ENCODE measurements around the gene SEMA7A.

DNA sequence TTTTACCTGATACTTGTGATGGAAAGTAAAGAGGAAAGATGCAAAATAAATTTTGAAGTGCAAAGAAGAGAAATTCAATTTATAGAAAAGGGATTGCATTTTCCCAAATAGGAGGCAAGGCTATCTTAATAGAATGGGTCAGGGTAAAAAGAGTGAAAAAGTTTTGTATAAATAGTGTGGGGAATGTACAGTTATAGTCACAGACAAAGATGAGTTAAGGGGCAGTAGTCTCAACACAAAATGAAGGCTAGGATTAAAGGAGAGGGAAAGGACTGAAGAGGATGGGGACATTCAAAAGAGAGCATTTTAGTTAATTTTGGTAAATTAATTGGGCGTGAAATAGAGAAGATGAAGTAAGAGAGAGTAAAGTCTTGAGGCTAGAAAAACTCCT lies 36.2 kb downstream of the NEO1 start:
- RRBS, result no CpG with 5 or more reads among the region's 1 CpG

GRCh38 chr15:73596068-73596690 lies 37.0 kb downstream of the NPTN start:
- RRBS, result no CpG with 5 or more reads among the region's 2 CpGs

DNA sequence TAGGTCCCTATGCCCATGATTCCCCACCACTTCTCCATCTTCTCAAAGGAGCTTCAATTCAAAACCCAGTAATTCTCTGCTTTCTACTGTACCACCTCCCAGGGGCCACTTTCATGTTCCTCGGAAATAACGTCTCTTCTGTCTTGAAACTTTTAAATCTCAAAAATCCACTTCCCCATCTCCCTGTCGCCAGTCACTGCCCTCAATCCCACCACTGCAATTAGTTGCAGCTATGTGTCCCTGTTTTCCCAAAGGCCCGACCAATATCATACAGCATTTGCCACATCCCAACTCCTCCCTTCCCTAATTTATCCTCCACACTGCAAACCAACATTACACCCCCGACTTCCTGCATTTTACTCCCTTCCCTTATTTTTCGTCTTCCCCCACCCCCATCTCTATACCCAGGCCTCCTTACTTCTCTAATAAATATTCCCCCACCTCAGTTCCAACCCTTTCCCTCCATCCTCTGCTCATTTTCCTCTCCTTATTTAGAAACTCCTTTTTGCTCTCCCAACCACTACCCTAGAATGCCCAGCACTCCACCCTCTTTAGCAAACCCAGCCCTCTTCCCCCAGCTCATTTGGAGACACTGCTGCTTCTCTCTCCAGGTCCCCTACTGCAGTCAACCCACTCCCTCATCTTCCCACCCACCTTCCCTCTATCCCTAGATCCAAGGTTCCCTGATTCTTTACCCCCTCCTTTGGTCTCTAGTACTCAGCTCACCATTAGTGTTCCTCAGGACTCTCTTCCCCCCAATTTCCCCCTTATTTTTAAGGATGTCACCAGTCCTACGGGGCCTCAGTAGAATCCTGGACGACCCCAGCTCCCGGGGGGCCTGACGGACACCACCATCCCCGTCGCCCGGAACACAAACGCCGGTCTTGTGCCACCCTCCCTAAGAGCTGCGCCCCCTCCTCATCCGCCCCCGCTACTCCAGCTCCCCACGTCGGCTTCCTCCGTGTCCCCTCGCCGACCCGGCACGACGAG lies 1.0 kb downstream of the NPTN start:
- RRBS, result under 1% methylated on average over 10 of the region's 26 CpGs

DNA sequence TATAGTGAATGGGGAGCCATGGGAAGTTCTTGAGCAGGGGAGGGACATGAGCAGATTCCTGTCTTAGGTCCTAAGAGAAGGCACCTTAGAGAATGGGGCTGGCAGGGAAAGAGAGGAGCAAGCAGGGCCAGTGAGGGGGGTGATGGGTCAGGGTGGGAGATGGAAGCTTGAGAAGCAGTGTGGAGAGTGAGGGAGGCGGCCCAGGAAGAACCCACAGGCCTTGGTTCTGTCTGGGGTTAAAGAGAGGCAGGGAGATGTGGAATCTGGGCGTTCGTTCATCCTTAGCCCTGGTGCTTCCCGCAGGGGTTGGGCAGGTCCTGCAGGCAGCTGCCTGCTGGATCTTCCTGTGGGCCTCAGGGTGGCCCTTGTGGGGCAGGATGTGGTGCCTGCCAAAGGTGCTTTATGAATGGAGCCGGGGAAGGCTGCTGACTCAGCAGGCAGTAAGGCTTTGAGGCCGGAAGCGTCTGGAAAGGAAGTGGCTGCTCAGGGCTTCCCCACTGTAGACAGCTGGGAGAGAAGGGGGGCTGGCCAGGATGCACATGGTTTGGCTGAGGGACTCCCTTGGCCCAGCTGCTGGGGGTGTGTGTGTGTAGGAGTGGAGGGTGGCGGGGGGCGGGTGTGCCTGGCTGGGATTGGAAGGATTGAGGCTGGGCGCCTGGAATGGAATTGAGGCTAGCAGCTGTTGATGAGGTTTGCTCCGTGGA lies 12.7 kb downstream of the CD276 start:
- RRBS, result no CpG with 5 or more reads among the region's 11 CpGs

DNA sequence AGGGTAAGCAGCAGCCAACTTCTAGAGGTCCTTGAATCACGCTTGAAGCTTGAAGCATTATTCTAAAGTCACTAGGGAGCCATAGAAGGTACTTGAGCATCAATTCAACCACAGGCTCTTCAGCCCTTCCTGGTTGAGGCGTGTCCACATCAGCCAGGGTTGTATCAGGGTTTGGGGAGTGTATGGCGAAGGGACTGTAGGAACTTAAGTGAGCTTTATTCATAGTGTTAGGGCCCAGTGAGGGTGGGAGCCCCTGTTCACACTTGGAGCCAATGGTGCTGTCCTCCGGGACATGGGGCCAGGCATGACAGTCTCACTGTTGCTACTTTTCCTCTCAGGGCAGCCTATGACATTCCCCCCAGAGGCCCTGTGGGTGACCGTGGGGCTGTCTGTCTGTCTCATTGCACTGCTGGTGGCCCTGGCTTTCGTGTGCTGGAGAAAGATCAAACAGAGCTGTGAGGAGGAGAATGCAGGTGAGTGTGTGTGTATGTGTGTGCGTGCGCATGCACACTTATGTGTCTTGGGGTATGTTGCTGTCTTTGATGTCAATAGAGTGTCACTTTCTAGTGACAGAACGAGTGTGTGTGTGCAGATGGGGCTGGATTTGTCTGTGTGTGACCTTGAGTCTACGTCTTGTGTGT lies 23.9 kb downstream of the CD276 start:
- RRBS, result no CpG with 5 or more reads among the region's 10 CpGs

DNA sequence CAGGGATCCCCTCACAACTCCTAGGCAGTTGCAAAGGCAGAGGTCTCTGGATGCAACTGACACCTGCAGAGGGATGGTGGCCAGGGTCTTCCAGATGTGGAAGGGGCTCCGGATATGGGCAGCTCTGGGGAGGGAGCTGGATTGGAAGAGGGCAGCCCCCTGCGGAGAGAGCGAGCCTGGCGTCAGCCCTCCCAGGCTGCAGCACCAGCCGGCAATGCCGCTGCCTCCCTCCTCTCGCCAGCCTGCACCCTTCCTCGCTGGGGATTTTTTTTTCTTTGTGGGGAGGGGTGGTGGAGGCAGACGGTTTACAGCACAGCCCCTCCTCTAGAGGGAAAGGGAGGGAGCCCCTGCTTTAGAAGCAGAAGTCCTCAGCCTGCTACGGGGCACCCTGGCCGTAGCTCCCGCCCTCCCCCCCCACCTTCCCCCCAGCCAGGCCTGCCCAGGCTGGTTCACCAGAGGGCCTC lies 1.6 kb downstream of the INSYN1 start:
- RRBS, result 6% methylated on average over 3 of the region's 12 CpGs

- RRBS, result no CpG with 5 or more reads among the region's 4 CpGs
Observed at GRCh38 chr15:73921601-73922087, 4.6 kb upstream of the LOXL1 start.

DNA sequence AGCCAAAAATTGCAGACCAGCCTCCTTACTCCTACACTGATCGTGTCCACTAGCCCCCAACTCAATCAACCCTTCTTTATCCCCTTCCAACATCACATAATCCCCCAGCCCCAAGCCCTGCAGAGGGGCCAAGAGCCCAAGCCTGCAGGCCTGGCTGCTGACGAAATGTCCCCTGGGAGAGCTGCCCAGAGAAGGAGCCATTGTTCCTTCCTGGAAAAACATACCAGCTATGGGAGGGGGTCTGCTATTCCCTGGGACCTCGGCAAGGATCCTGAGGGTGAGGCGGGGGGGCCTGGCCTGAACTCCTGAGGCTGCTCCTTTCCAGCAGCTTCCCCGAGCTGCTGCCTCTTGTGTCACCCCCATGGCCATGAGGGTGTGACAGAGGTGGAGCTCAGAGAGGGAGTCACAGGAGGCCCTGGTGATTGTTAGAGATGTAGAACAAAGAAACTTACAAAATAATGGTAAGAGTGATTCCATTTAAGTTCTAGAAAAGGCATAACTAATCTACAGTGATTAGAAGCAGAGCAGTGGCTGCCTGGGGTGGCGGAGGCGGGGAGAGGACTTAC lies 12.9 kb downstream of the LOXL1 start:
- RRBS, result no CpG with 5 or more reads among the region's 7 CpGs

GRCh38 chr15:73972804-73973327 lies 19.2 kb downstream of the STOML1 start:
- RRBS, result no CpG with 5 or more reads among the region's 19 CpGs

- RRBS, result no CpG with 5 or more reads among the region's 2 CpGs
Observed at GRCh38 chr15:74034607-74035192, 40.2 kb downstream of the PML start.

GRCh38 chr15:74044191-74044983 lies 38.0 kb downstream of the GOLGA6A start:
- RRBS, result 40% methylated on average over 13 of the region's 33 CpGs

- RRBS, result 2% methylated on average over 5 of the region's 13 CpGs
Observed at GRCh38 chr15:74048256-74048816, 34.0 kb downstream of the GOLGA6A start.

- RRBS, result no CpG with 5 or more reads among the region's 16 CpGs
Observed at GRCh38 chr15:74053986-74054468, 28.3 kb downstream of the GOLGA6A start.

- RRBS, result no CpG with 5 or more reads among the region's 8 CpGs
Observed at GRCh38 chr15:74170356-74170925, 3.1 kb upstream of the ISLR start.

DNA sequence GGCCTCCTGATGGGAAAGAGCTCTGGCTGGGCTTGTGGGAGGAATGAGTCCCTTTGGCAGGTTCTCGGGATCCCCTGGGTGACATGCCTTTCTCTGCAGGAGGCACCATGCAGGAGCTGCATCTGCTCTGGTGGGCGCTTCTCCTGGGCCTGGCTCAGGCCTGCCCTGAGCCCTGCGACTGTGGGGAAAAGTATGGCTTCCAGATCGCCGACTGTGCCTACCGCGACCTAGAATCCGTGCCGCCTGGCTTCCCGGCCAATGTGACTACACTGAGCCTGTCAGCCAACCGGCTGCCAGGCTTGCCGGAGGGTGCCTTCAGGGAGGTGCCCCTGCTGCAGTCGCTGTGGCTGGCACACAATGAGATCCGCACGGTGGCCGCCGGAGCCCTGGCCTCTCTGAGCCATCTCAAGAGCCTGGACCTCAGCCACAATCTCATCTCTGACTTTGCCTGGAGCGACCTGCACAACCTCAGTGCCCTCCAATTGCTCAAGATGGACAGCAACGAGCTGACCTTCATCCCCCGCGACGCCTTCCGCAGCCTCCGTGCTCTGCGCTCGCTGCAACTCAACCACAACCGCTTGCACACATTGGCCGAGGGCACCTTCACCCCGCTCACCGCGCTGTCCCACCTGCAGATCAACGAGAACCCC lies 1.4 kb downstream of the ISLR start:
- RRBS, result 13% methylated on average over 6 of the region's 32 CpGs

- RRBS, result no CpG with 5 or more reads among the region's 9 CpGs
Observed at GRCh38 chr15:74228240-74228722, 7.8 kb upstream of the CCDC33 start.

- RRBS, result no CpG with 5 or more reads among the region's 13 CpGs
Observed at GRCh38 chr15:74290974-74291560, 54.9 kb downstream of the CCDC33 start.

- RRBS, result no CpG with 5 or more reads among the region's 11 CpGs
Observed at GRCh38 chr15:74407106-74407754, 26.5 kb downstream of the SEMA7A start.

DNA sequence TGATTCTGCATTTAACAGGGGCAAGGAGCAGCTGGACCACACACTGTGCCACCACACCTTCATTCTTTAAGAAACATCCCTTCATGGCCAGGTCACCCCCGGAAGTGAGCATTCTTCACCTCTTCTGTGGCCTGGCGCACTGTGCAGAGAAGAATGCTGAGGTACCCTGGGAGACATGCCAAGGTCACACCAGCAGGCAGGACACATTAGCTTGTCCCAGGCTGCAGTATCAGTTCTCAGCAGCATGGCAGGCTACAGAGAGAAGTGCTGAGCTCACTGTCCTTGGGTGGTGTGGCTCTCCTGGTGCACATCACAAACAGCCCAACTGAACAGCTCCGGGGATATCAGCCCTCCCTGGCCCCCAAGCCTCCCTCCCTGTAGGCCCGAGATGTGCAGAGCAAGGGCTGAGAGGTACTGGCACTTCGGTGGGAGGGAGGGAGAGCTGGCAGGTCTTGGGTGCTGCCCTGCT lies 13.5 kb downstream of the SEMA7A start:
- RRBS, result no CpG with 5 or more reads among the region's 5 CpGs

DNA sequence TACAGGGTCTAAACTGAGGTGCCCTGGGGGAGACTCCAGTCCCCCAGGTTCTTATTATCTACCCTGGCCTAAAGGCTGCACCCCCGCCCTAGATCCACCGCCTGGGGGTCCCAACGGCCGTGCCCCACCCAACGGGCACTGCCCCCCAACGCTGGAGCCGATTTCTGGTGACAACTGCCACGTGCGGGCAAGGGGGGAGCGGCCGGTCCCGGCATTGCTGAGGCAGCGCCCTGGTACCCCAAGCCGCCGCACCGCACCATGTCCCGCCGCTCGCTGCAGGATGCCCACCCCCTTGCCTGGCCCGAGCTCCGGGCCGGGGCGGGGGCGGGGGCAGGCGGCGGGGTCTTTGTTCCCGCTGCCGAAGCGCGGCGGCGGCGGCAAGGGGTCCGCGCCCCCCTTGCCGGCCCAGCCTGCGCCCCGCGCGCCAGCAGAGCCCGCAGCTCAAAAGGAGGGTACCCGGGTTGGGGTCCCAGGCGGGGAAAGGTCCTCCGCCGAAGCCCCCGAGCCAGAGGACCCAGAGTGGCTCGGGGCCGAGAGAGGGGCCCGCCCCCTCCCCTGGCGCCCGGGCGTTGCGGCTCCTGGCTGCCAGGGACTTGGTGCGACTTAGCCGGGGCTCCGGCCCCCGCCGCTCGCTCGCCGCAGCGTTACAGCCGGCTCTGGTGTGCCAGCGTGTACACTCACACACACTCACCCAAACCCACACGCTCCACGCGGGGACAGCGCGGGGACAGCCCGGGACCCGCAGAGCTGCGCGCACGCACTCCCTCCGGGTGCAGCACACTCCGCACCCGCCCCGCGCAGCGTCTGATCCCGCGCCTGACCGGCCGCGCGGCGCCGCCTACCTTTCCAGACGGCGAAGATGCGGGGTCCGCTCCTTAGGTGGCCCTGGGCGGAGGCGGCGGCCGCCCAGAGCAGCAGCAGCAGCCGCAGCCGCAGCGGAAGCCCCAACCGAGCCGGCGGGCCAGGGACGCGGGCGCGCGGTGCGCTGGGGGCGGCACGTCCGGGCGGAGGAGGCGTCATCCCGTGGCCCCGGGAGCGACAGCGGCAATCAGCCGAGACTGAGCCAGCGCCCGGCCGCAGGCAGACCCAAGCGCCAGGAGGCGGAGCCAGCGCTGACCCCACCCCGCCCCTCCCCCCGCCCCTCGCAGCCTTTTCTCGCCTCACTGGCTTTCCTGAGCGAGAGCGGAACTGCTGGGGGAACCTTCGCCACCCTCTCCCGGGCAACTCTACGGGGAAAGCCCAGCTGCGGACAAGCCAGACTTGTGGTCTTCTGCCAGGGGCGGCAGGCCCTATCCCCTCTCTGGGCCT lies at the start of gene SEMA7A:
Gene SEMA7A (minus strand): TSS at position 1,060 of the 1,308 bp plus-strand sequence.
- RRBS, result 1% methylated on average over 67 of the region's 135 CpGs

All from aortic smooth muscle cell (primary cell).